ENCODE measurements around the genes AP1B1, TBC1D10A and SEC14L2.

- RRBS, result 3% methylated on average over 14 of the region's 72 CpGs
Measured at GRCh38 chr22:29387980-29388871, at the start of gene AP1B1. TSS of gene AP1B1 (minus strand) at chr22:29388570.

- RRBS, result no CpG with 5 or more reads among the region's 8 CpGs
Measured at GRCh38 chr22:29678012-29678430, 41.8 kb upstream of the CABP7 start.

DNA sequence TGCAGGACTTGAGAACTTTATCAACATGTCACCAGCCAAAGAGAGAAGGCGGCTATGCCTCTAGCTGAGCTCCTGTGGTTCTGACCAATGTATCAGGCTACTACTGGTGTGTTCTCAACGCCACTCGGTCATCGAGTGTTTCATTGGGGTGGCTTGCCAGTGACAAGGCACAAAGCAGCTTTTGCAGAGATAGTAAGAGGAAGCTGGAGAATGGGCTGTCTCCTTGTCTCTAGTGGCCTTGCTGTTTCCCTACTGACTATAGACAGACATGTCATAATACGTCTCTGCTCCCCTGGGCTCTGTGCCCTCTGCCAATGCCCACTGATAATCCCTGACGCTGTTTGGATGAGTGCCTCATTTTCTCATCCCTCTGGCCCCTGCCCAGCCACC lies 17.7 kb upstream of the ASCC2 start:
- RRBS, result no CpG with 5 or more reads among the region's 6 CpGs

DNA sequence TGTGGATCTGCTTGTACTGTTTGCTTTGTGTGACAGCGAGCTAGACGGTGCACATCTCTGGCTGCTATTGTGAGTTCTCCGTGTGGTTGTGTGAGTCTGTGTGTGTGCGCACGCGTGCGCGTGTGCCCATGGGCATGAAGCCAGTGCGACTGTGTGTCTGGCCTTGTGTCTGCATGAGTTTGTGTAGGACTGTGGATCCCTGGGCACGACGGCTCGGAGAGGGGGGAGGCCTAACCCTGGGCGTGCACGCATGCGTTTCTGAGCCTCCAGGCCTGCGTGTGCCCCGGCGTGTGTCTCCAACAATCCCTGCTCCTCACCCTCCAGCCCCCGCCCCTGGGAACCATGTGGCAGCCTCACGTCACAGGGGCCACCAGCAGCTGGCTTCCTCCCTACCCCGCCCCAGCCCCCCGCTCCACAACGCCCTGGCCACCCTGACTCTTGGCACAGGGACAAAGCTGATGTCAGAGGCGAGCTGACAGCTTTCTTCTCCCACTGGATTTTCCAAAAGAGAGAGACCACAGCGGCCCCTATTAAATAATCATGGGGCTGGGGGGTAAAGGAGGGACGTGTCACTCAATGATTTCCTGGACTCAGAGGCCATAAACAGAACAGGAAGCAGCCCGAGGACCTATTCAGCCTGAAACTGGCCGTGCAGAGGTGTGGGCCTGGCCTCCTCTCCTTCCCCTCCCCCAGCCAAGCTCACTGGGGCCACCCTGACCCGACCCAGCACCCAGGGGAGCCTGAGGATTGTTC lies 6.7 kb upstream of the LIF start:
- RRBS, result no CpG with 5 or more reads among the region's 29 CpGs

DNA sequence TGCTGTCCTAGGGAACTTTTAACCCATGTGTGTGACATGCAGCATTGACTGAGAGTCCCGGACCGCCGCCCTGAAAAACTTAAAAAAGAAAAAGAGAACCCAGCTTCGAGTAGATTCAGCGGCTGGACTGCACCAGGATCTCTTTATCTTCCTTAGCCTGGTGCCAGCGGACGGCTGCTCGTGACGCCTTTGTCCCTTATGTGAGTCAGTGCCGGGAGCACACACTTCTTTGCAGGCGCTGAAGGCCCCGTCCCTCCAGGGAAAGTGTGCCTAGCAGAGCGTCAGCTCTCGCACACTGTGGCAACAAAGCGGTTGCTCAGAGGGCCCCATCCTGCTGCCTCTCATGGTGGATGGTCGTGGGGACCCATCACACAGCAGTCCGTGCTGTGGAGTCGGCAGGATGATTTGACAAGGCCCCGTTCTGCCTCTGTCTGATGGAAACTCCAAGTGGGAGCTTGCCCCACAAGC lies 7.9 kb downstream of the OSM start:
- RRBS, result no CpG with 5 or more reads among the region's 19 CpGs

DNA sequence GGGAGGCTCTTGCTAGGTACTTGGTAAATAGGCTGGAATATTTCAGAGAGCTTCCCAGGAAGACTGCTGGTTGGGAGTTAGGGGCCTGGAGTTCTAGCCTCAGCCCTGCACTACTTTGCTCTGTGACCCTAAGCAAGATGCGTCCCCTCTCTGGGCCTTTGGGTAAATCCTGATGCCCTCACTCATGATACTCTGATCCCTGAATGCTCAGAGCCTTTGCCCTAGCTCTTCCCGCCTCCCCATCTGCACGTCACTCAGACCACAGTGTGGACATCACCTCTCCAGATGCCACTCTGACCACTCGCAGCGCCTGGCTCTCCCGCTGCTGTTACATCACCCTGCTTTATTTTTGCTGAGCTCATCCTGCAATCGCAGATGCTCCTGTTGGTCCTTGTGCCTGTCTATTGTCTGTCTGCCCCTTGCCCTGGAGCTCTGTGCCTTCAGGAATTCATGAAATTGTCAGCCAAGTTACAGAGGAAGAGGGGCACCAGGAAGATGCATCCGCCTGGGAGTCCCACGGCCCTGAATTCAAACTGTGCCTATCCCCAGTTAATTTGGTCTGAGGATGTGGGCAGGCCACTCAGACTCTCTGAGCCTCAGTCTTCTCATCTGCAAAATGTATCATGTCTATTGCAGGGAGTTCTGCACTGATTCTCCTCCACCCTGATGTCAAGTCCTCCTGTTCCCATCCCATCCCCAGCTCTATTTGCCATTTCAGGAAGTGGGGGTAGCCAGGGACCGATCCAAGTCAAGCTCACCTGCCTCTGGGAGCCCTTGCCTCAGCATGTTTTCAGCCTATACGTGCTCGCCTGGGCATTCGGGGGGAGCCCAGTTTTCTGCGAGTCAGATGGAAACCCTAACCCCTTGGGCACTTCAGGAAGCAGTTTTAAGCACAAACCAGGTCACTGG lies 5.4 kb downstream of the OSM start:
- RRBS, result no CpG with 5 or more reads among the region's 14 CpGs

GRCh38 chr22:30279372-30280040 lies 9.8 kb downstream of the CASTOR1 start:
- RRBS, result 52% methylated on average over 2 of the region's 17 CpGs

DNA sequence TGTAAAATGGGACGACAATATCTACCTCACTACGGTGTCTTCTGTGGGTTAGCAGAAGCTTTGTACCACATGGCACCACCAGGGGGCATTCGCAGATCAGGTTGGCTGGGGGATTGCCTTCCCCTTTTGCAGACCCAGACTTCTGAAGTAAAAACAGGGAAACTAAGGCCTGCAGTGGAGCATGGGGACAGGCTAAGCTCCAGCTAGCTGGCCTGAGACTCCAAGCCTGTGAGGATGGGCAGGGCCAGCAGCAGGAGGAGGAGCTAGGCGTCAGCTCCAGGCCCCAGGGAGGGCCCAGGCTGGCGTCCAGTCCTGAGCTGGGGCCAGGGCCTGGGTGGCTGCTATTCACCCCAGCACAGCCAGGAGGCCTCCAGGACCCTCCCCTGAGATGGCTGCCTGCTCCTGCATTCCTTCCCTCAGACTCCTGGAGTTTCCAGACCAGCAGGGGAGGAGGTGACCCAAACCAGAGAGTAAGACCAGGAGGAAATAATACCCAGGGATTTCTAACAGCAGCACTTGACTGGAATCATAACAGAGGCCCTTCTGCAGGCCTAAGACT lies 1.4 kb downstream of the CASTOR1 start:
- RRBS, result no CpG with 5 or more reads among the region's 5 CpGs

- RRBS, result no CpG with 5 or more reads among the region's 8 CpGs
Measured at GRCh38 chr22:30311892-30312652, 14.7 kb downstream of the TBC1D10A start.

DNA sequence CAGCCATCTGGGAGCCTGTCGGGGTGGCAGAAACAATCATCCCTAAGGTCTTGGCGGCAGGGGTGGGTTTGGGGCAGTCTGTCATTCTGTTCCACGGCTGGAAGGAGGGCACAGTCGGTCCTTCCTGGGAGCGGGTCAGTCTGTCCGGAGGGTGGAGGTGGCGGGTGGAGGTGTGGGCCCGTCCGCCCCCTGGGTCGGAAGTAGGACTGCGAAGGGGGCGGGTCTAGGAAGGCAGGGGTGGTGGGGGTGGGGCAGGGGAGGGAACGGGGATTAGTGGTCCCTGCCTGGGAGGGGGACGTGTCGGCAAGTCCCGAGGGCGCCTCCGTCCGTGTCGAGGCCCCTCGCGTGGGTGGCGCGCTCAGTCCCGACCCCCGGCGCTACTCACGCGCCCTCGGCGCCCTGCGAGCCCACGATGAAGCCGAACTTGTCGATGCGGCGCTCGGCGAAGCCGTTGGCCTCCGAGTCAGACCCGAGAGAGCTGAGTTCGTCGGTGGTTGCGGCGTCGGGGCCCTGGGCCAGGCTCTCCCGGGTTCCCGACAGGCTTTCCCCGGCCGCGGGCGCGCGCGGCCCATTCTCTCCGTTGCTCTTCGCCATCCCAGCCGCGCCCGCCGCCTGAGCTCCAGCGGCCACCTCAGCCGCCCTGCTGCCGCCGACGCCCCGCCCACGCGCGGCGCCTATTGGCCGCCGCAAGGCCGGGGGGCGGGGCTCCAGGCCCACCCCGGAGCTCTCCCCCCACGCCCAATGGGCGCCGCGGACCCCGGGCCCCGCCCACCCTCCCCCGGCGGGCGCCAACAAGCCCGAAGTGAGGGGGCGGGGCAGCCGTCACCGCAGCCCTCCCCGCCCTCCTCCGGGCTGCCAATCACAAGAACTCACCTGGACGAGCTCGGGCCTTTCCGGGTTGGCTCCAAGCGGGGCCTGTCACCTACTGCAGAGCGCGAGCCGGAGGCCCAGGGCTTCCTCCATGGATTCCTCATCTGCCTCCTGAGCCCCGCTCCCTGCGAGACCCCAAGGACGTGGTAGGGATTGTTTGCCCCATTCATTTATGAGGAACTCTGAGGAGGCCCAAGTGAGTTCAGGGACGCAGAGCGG lies at the start of gene TBC1D10A:
TSS of gene TBC1D10A (minus strand) at position 654 of the 1,089 bp plus-strand sequence.
- RRBS, result 2% methylated on average over 20 of the region's 104 CpGs

GRCh38 chr22:30396591-30397262 lies at the start of gene SEC14L2:
TSS of gene SEC14L2 (plus strand) at chr22:30397018.
- RRBS, result no CpG with 5 or more reads among the region's 38 CpGs

- RRBS, result no CpG with 5 or more reads among the region's 15 CpGs
Measured at GRCh38 chr22:30421442-30422728, 3.7 kb upstream of the MTFP1 start.

DNA sequence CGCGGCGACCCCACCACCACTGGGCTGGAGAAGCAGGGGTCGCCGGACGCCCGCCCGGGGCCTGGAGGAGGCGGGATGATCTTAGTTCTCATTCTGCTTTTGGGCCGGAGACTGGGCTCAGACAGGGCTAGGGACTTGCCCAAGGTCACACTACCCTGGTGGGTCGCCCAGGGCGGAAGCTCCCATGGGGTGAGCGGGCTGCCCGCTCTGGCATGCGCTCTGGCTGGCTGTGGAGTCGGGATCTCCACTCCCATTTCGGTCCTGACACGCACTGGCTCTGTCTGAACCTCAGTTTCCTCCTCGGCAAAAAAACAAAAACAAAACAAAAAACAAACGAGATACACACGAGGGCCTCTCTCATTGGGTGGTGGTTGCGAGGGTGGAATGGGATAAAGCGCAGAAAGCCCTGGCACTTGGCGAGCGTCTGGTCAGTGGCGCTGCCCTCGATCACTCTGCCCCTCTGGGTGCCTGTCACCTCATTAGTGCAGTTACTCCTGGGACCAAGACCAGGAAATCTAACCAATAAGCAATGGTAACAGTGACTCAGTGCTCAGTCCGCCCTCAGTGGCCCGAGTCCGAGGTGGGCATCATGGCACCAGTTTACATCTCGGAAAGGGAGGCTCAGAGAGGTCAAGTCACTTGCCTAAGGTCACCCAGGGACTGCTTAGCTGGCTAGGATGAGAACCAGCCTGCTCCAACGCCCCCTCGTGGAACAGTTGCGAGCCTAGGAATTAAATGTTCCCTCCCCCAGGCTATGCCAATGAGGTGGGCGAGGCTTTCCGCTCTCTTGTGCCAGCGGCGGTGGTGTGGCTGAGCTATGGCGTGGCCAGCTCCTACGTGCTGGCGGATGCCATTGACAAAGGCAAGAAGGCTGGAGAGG lies 638 bp downstream of the MTFP1 start:
- RRBS, result 3% methylated on average over 2 of the region's 41 CpGs

- RRBS, result no CpG with 5 or more reads among the region's 4 CpGs
Measured at GRCh38 chr22:30486720-30487033, 14.9 kb upstream of the SEC14L3 start.

DNA sequence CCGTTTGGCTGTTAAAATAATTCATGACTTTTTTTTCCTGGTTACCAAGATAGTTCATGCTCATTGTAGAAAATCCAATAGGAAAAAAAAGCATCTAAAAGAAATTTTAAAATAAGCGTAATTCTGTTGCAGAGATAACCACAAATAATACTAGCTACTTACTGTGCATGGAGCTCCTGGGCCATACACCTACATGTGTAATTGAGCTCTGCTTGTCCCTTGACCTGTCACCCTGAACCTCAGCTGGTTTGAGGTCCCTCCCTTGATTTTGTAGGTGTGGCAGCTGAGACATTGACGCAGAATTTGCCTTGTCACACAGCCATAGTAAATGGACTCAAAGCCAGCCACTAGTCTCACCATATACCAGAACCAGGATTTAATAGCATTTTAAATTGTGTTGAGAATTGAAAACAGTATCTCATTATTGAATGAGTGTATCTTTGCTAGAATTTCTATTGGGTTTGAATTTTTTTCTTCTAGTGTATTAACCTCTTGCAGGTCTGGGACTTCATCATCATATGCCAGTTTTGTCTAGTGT lies 135.2 kb downstream of the MORC2 start:
- RRBS, result no CpG with 5 or more reads among the region's 3 CpGs

- RRBS, result no CpG with 5 or more reads among the region's 14 CpGs
Measured at GRCh38 chr22:30934705-30935531, 33.7 kb downstream of the MORC2 start.

DNA sequence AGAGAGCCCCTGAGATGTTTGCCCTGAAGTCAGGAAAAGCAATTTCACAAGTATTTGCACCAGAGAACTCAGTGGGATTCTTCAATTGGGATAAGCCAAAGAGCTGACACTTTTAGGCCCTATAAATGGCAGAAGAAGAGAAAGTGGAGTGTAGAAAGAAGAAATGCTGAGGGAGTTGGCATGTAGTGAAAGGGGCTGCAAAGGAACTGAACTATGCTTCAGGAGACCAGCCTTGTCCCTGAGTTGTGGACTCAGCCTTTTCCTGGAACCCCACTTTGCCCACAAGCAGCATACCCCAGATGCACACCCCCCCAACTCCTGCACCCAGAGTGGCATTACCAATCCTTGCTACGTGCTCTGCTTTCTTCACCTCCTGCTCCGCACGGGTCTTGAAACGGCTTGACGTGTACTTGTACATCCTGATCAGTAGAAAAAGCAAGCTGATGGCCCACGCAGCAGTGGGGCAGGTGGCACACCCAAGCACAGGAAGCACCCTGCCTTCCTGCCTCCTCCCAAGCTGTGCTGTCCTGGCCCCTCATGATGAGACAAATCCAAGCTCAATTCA lies 28.1 kb downstream of the MORC2 start:
- RRBS, result no CpG with 5 or more reads among the region's 6 CpGs

DNA sequence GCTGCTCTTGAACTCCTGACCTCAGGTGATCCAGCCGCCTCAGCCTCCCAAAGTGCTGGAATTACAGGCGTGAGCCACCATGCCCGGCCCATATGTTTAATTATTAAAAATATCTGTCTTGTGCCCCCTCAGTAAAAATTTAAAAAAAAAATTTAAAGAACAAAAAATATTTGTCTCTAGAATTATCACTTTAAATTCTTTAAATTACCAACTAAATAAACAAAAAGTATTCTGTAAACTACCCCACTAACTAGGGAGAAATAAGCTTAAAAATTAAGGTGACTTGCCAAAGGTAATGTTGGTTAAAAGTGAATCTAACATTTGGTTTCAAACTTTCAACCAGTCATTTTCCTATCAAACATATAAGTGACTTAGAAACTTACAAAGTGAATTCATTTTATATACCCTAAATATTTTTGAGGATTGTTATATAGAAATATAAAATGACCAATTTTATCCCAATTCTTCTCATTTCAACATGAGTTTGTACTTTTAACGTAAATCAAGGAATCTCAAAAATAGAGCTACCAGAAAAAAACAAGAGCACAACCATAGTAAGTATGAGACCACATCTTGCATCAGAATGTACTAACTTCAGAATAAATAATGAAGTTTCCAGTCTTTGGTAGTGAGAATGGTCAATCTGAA lies 7.4 kb downstream of the MORC2 start:
- RRBS, result no CpG with 5 or more reads among the region's 4 CpGs

DNA sequence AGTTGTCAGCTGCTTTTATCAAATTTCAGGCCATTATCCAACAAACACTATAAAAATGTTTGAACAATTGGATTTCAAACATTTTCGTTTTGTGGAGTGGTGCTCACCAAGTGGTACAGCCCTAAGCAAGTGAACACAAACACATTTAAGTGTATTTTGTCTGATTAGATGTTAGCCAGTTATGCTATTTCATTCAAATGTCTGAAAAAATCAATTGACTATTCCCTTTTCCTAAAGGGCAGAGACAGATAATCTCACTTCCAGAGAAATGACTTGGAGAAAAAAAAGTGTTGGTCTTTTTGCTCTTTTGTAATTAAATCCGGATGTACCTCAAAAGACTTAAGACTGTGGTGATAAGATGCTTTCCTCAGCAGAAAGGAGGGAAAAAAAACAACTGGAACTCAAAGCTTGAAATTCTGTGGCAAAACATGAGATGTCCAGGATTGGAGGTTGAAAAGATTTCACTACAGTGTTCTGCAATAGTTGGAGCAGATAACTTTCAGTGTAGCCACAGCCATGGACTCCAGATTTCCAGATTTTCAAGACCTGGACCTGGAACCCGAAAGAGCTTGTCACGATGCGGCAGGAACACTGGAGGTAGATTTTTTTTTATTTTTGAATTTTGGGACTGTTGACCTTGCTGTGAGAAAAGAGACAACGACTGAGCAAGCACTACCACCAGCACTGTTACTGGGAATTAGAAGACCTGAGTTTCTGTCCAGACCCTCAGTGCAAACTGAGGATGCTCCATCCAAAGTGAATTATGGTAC lies 2.6 kb upstream of the MORC2 start:
- RRBS, result no CpG with 5 or more reads among the region's 6 CpGs

GRCh38 chr22:30976703-30977891 lies 8.5 kb upstream of the MORC2 start:
- RRBS, result no CpG with 5 or more reads among the region's 9 CpGs

Data from T47D (cell line).